T-cell (primary cell): ENCODE data around the genes TNKS2 and RBP4.

DNA sequence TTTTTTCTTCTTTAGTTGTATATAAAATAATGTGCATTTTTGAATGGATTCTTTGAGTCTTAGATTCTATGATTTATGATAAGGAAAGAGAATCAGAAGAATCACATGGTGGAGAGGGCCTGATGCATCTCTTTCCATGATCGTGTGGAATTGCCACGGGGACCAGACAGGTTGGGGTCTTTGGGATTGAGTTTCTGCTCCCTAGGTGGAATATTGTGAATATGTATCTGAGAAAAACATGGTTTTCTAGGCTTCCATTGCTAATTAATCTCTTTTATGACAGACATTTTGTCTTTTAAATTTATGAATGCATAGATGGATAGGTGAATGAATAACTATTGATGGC lies 444.1 kb downstream of the KIF20B start:
- PRO-cap, 7 experiments: no peak in any of the 7 experiments

- PRO-cap, 7 experiments: no peak in any of the 7 experiments
Measured at GRCh38 chr10:90453668-90453999, 404.2 kb downstream of the HTR7 start.

DNA sequence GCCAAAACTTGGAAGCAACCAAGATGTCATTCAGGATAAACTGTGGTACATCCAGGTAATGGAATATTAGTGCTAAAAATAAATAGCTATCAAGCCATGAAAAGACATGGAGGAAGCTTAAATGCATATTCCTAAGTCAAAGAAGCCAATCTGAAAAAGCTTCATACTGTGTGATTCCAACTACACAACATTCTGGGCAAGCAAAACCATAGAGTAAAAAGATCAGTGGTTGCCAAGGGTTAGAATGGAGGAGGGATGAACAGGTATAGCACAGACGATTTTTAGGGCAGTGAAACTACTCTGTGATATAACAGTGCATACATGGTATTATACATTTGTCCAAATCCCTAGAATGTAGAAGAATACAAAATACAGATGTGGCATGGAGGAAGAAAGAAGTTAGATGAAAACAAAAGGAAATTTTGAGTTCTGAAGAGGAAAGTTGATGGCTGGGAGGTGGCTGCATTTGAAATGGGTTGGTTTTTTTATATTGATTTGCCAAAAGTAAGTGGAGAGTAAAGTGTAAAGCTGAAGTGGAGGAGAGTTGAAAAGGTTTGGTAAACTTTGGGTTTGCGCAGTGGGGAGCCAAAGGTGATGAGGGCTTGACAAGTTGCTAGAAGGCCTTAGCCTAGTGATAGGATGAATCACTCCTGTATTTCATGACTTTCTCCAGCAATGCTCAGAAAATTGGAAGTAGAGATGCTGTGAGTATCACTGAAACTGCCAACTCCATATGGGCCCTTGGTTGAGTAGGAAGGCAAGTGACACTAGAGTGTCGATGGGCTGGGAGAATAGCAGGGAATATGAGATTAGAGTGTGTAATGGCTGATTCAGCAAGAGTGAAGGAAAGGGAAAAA lies 49.4 kb upstream of the PCGF5 start:
- PRO-cap, 7 experiments: no peak in any of the 7 experiments

DNA sequence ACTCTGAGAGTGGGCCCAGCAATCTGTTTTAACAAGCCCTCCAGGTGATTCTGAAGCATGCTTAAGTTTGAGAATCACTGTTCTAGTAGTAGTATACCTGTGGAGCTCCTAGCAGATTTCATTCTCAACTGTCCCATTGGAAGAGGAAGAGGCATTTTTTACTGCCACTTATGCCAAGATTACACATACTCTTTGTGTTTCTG lies 2.9 kb downstream of the PCGF5 start:
- PRO-cap, 7 experiments: no peak in any of the 7 experiments

- PRO-cap, 7 experiments: no peak in any of the 7 experiments
Measured at GRCh38 chr10:91581825-91582688, 50.8 kb downstream of the PPP1R3C start.

GRCh38 chr10:91798133-91798596 lies at the start of gene TNKS2:
Gene TNKS2, plus strand, starts transcription at chr10:91798426.
- PRO-cap, 7 experiments: peak in 7 of 7 experiments; most common plus-strand start chr10:91798449 (in 7); most common minus-strand start chr10:91798336 (in 5)

GRCh38 chr10:91886870-91887742 lies 22.2 kb downstream of the FGFBP3 start:
- PRO-cap, 7 experiments: no peak in any of the 7 experiments

GRCh38 chr10:91953517-91954256 lies 30.1 kb downstream of the BTAF1 start:
- PRO-cap, 7 experiments: no peak in any of the 7 experiments

- PRO-cap, 7 experiments: no peak in any of the 7 experiments
Measured at GRCh38 chr10:92108874-92109320, 182.0 kb downstream of the CPEB3 start.

- PRO-cap, 7 experiments: no peak in any of the 7 experiments
Measured at GRCh38 chr10:92109998-92110951, 180.6 kb downstream of the CPEB3 start.

DNA sequence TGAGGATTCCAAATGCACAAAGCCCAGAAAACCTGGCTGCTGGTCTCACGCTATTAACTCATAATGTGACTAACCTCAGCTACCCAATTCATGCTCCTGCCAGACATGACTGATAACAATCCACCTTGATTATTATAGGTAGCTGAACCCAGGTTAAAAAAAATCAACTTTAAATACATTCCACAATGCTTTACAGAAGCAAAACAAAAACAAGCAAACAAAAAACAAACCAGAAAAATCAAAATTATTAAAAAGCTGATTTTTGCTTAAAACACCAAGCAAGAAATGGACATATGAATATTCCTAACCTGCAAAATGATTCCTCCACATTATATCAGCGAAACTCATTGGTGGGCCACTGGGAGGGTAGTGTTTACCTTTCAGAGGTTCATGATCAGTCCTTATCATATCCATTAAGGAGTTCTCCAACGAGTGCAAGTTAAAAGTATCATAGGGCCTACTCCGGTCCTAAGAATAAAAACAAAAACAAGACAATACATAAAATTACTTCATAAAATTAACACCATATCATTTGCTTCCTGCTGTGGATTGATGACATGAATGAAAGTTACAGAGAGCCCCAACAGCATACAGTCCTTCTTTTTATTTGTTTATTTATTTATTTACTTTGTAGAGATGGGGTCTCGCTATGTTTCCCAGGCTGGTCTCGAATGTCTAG lies 98.6 kb downstream of the CPEB3 start:
- PRO-cap, 7 experiments: no peak in any of the 7 experiments

DNA sequence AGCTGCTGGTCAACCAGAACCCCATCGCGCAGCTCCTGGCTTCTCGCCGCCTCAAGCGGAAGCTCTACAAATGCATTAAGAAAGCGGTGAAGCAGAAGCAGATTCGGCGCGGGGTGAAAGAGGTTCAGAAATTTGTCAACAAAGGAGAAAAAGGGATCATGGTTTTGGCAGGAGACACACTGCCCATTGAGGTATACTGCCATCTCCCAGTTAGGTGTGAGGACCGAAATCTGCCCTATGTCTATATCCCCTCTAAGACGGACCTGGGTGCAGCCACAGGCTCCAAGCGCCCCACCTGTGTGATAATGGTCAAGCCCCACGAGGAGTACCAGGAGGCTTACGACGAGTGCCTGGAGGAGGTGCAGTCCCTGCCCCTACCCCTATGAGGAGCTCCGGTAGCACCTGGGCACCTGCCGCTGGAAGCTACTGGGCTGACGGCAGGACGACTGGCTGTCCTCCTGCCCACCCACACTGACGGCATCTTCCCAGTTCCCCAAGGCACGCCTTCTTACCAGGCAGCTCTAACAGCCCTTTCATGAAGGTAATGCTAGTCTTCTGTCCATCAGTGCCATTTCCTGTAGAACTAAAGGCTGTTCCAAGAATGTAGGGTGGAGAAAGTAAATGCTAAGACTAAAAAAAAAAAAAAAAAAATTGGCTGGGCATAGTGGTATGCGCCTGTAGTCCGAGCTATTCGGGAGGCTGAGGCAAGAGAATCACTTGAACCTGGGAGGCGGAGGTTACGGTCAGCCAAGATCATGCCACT lies 74.3 kb downstream of the CPEB3 start:
- PRO-cap, 7 experiments: no peak in any of the 7 experiments

- PRO-cap, 7 experiments: no peak in any of the 7 experiments
Measured at GRCh38 chr10:92483381-92483714, 90.5 kb downstream of the IDE start.

DNA sequence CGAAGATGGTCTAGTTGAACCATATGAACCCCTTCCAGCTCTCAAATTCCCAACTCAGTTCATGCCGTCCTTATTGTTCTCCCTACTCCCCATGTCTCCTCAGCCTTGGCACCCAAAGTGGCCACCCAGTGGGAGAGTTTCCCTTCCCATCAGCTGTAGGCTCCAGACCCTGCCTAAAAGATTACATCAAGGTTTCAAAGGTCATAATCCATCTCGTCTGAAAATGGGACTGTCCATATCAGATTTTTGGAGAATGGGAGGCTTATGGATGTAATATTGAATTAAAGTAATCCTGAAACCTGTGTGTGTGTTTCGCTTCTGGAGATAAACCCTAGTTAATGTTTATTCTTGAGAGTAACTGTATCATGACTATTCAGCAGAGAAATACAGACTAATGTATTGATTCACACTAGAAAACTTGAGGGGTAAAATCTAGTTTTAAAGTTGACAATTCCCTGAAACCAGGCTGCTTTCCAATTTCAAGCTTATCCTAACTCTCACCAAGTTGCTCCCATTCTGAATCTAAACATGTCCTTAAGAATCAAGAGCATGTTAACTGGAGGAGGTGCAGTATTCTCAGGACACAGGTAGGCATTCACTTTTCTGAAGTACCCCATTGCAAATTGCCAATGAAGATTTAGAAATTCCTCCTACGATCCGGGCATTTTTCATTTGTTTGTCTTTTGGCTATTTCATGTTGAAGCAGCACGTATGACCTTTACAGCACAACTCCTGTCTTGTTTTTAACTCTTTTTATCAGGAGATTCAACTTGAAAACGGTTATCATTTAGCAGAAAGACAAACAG lies 7.5 kb downstream of the HHEX start:
- PRO-cap, 7 experiments: no peak in any of the 7 experiments

DNA sequence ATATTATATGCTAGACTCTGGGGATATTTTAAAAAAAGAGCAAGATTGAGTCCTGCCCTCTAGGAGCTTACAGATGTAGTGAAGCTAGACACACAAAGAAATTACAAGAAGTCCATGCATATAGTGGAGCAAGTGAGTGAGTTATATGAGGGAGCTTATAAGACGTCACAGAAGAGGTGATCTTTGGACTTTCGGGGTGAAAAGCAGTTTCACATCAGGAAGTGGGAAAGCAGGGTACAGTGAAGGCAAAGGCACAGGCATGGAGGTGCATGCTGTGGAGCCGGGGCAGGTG lies 38.5 kb upstream of the EXOC6 start:
- PRO-cap, 7 experiments: no peak in any of the 7 experiments

DNA sequence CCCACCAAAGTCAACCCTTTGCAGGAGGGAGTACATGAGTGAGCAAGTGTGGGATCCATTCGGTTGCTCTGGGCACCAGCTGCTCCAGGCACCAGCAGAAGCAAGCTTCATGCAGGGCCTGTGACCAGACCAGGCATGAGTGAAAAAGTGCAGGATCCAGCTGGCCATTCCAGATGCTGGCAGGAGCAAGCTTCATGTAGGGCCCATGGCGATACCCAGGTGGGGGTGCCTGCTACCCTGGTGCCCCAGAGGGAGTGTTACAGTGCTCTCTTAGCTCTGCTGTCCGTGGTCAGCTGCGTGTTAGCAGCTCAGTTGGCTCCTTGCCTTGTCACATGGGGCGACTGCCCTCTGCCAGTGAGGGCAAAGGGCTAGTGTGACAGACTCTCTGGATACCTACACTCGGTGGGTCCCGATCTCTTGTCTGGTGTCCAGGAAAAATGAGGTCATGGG lies 152.1 kb downstream of the CYP26A1 start:
- PRO-cap, 7 experiments: no peak in any of the 7 experiments

- PRO-cap, 7 experiments: no peak in any of the 7 experiments
Measured at GRCh38 chr10:93258451-93258715, 184.7 kb downstream of the CYP26A1 start.

GRCh38 chr10:93464103-93464604 lies 18.0 kb downstream of the MYOF start:
- PRO-cap, 7 experiments: no peak in any of the 7 experiments

DNA sequence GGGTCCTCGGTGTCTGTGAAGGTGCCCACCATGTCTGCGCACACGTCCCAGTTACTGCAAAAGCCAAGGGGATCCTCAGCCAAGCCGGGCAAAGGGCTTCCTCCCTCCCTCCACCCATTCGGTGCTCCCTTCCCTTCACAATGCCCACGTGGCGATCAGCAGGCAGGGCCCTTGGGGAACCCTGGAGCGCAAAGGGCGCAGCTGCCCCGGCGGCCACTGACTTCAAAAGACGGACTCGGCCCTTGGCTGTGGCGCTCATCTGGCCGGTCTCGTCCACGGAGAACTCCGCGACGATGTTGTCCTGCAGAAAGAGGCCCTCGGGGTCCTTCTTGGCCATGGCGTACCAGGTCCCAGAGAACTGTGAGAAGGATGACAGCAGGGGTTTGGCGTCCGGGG lies 591 bp downstream of the RBP4 start:
- PRO-cap, 7 experiments: no peak in any of the 7 experiments

- PRO-cap, 7 experiments: no peak in any of the 7 experiments
Measured at GRCh38 chr10:93600842-93601662, at the start of gene RBP4. Gene RBP4, minus strand, starts transcription at chr10:93601235.